ENCODE measurements around a stretch of chr11.

DNA sequence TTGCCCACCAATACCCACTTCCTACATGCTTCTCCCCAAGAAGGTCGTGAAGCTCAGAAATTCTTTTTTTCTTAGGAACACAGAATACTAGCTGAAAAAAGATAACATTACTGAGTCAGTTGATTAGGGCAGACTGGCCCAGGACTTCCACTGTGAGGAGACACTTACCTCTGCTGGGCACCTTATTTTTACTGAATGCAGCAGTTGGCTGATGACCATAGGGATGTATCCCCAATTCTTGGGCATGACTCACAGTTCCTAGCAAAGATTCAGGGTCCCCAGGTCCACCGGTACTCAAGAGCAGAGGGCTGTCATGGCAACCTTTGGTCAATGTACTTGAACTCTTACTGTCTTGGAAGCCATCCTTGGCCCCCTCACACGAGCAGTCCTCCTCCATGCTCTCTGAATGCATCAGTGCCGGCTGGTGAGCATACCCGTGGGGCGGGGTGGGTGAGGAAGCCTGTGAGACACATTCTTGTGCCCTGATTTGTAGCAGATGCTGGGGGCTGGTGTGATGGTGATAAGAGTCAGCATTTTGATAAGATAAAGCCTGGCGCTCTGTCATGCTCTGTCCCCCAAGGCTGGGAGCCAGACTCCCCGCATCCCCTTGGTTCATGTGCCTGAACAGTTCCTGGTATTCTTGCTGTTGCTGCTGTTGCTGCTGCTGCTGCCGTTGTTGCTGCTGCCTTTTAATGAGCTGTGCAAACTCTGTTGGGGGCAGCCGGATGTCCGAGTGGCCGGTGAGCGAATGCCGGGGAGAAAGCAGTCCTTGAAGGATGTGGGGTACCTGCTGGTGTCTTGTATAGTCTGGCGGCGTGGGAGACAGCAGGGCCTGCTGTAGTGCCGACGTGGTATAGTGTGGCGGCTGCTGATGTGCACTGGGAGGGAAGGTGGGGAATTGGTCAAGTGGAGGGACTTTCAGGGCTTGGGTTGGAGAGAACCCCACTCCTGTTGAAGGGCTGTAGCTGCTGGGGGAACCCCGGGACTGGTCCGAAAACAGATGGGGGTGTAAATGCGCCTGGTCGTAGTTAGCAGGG, 20.5 kb upstream of the APOA1 start:
- PRO-cap: no peak

- PRO-cap: no peak
Measured at GRCh38 chr11:116871287-116871726, 33.9 kb upstream of the APOA1 start.

- PRO-cap: no peak
Measured at GRCh38 chr11:116947943-116948379, 110.5 kb upstream of the APOA1 start.

DNA sequence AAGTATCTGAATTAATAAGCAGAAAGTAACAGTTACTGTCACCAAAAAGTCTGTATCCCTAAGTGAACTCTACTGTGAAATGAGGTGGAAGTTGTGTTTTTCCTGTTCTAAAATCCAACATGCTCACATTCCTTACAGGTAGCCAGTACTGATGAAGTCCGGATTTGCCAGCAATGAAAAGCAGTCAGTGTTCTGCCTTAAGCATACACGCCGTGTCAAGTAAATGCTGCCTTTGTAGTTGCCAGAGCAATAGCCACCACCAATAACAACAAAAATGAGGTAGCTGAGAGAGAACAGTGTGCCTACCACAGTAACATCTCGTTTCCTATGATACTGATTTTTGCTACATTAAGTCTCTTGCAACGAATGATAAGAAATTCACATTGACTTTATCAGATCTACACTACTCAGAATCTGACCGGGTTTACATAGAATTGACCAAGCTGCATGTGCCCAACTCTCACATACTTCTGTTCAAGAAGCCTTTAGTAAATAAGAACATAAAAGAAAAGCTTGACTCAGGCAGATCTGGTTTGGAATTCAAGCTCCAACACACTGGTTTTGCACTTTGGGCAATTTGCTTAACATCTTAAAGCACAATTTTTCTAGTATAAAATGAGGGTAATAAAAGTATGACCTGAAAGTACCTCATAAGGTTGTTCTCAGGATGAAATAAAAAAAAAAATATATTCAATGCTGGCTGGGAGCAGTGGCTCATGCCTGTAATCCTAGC, 95.3 kb downstream of the SIK3 start:
- PRO-cap: no peak

GRCh38 chr11:117082690-117083523, 15.3 kb downstream of the SIK3 start:
- PRO-cap: no peak

- PRO-cap: unidirectional peak, minus-strand start at chr11:117145210
Measured at GRCh38 chr11:117145023-117145793, 1.1 kb downstream of the PAFAH1B2 start.

DNA sequence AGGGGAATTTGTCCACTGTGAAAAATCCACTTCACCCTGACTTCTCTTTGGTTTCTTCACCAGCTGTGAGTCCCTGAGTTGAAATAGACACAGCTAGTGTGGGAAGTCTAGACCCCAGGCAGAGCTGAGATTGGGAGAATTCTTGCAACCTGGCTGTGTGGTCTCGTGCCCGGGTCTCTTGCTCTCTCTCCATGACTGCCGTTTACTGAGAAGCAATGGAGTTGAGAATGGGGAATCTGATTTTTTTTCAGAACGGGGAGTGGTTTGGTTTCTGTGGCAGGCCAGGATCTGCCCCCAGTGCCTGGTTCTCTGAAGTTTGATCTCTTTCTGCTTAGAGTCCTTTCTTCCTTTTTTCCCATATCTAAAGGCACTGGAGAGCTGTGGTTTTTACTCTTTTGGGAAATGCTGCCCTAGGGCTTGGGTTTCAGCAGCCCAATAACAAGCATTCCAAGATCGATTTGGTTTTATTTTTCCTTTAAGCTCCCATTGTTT, 1.5 kb downstream of the SIDT2 start:
- PRO-cap: unidirectional peak, minus-strand start at position 204 of the sequence

DNA sequence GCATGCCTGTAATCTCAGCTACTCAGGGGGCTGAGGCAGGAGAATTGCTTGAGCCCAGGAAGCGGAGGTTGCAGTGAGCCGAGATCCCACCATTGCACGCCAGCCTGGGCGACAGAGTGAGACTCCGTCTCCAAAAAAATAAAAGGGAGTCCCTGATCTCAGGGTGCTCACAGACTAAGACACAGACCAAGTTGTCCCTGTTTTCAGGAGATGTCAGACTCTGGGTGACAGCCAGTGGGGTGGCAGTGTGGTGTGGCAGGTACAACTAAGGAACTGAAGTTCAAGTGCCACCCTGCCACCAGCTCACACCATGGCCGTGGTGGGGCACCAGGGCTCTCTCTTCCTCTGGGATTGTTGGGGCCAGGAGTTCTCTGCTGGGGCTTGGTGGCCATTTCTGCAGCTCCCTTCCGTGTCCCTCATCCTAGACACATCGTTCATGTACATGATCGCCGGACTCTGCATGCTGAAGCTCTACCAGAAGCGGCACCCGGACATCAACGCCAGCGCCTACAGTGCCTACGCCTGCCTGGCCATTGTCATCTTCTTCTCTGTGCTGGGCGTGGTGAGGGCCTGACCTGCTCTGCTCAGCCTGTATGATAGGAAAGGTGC, 7.6 kb upstream of the TAGLN start:
- PRO-cap: no peak

DNA sequence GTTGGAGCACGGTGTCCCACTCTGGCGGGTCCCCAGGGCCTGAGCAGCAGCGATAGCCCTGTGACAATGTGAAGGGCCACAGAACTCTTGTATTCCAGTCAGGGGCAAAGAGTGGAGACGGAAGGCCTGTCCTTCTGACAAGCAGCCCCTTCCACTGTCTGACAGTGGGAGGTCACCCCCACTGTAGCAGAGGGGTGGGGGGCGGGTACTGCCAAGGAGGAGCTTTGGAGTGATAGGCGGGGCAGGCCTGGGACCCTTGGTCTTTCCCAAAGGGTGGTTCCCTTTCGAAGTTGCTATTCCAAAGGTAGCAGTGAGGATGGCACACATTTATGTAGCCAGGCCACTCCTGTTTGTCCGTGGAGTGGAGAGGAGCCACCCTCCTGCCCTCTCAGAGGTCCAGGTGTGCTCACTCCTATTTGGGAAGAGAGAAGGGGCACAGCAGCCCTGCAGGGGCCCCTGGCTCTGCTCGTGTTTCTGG, 724 bp downstream of the TAGLN start:
- PRO-cap: unidirectional peak, minus-strand start at position 156 of the sequence

DNA sequence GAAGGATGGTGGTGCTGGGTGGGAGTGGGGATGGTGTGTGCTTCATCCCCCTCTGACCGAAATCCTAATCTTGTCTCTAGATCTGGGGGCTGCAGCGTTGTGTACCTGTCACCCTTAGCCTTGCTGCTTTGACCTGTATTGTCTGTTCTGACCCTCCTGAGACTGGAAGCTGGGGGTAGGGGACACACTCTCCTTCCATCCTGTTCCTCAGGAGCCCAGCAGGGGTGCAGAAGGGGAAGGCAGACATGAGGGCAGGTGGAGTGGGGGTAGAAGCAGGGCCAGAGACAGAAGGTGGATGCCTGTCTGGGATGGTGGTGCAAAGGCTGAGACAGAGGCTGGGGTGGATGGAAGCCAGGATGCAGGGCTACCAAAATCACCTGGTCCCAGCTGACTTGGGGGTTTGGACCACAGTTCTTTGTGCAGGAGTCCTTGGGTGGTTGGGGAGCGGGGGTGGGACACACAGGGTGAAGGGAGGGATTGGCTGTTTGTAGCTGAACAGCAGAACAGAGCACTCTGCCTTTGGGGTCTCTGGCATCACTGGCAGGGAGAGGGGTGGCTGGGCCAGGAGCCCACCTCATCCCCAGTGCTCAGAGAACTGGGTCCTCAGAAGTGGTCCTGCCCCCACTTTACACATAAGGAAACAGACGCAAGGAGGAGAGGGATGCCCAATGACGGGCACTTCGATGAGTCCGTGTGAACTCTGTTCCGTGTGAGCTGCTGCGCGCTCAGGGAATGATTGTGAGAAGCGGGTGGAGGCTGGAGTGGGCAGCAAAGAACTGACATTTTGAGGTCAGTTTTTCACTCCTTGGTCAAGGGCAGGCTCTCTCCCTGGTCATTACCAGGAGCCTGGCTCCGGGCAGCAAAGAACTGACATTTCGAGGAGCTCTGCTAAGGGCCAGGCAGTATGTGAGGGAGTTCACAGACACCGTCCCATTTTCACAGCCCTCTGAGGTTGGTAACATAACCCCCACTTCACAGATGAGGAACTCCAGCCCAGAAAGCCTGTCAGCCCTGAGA, 1.8 kb downstream of the TAGLN start:
- PRO-cap: no peak

DNA sequence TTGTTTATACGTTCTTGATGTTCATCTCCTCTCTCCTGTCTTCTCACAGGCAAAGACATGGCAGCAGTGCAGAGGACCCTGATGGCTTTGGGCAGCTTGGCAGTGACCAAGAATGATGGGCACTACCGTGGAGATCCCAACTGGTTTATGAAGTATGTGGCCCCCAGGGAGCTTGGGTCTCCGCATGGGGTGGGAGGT, 4.5 kb downstream of the TAGLN start:
- PRO-cap: no peak

DNA sequence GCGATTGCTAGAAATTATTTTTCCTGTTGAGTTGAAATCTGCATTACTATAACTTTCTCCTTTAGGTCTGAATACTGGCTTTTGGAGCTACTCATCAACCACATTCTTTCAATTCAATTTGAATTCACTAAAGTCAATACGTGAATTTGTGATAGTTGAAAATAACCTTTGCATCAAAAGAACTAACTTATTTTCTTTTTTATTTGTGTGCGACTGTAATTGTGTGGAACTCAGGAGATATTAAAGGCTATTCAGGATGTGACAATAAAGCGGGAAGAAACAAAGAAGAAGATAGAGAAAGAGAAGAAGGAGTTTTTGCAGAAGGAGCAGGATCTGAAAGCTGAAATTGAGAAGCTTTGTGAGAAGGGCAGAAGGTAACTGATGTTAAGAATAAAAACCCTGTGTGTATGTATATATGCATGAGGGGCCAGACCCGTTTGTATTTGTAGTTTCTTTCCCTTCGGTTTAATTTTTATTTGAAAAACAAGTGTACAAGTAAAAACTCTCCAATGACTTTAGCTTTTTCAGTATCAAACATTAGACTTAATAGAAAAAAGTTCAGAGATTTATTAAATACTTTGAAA, 14.2 kb downstream of the RNF214 start:
- PRO-cap: no peak

- PRO-cap: no peak
Measured at GRCh38 chr11:117314740-117315113, 1.3 kb downstream of the BACE1 start.

DNA sequence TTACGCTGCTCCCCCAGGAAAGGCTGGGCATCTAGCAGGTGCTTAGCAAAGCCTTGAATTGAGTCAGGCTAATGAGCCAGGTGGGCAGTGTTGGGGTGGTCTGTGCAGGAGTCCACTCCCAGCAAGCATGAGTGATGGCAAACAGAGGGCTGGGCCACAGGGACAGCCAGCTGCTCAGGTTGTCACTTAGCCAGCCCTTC, 149.9 kb downstream of the DSCAML1 start:
- PRO-cap: no peak

DNA sequence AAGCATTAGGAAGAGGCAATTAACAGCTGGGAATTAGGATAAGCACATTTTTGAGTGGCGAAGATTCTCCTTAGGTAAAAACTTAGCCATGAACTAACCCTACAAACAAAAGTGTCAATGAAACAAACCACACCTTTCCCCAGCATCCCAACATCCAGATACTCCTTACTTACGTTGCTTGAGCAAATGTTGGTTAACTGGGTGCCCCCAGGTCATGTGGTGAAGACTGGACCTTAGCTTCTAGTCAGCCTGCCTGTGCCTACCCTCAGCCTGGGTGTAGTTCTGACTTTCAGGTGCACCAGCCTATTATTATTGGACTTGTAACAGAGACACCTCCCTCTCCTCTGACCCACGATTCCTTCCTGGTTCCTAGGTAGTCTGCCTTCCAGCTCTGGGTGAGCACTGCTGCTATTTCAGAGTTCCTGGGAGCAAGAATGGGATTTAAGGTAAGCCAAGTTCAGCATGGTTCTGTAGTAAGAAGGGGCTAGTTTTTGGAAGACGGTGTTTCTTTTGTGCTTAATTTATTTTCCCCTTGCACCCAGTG, 138.3 kb downstream of the DSCAML1 start:
- PRO-cap: no peak

GRCh38 chr11:117833160-117834104, 8.9 kb upstream of the FXYD2 start:
- PRO-cap: unidirectional peak, minus-strand start at chr11:117833340; unidirectional peak, minus-strand start at chr11:117833379; bidirectional peak, plus-strand start at chr11:117833733, minus-strand start at chr11:117833469; unidirectional peak, plus-strand start at chr11:117833884

GRCh38 chr11:117837326-117838241, 13.0 kb upstream of the FXYD2 start:
- PRO-cap: no peak

GRCh38 chr11:117950207-117950766, 21.1 kb upstream of the TMPRSS13 start:
- PRO-cap: no peak

DNA sequence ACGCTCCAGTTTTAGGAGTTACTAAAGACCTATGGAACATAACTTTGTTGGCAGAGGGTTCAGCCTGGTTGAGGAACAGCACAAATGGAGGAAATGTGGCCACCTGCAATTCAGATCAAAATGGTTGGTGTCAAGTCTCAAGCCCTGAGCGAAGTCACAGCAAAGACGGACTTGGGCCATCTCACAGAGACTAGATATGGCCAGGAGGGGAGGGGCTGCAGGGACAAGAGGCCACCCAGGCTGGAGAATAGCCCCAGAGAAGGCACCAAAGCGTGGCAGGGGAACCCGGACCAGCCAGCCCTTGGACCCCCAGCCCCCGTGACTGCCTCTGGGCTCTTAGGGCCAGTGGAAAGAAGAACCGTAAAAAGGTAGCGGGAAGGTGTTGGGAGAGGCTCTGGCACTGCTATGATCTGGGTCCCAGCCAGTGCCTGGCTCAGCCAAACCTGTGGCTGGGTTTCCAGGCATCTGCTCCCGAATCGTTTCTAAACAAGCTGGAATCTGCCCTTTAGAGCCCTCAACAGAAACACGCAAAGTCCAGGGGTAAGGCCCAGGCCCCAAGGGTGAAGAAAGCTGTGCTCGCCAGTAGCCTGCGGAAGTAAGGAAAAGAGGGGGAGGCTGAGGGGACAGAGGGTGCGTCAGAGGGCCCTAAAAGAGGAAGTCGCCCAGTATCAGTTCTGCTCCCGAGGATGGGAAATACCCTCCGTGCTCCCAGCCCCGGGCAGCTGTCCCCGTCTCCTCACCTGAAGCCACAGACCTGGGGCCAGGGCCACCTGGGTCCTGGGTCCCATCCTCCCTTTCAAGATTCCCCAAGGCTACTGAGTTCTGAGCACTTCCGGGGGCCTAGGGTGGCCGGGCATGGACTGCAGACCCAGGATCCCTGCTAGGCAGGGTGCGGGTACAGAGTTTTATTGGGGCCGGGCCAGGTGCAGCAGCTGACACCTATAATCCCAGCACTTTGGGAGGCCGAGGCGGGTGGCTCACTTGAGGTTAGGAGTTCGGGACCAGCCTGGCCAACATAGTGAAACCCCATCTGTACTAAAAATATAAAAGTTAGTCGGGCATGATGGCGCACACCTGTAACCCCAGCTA, 24.6 kb downstream of the IL10RA start:
- PRO-cap: no peak

DNA sequence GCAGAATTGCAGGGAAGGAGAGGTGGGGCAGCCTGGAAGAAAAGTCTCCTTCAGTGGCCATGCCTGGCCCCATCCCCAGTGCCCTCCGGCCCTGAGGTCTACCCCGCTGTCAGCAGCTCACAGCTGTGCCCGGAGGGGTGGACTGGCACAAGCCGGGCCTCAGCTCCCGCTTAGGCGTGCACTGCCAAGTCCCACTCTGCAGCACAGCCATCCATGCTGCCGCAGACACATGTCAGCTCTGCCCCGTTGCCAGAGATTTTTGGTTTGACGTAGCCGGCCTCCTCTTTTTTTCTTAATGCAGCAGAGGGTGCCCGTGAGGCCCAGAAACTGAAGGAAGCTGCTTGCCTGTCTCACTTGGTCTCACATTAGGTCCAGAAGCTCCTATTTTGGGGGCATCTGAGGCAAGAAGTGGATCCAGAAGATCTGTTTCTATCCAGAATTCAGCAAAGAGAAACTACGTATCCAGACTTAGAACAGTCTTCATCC, 4.0 kb upstream of the SCN2B start:
- PRO-cap: no peak